ENCODE measurements around the genes SLC46A2 and BSPRY.

DNA sequence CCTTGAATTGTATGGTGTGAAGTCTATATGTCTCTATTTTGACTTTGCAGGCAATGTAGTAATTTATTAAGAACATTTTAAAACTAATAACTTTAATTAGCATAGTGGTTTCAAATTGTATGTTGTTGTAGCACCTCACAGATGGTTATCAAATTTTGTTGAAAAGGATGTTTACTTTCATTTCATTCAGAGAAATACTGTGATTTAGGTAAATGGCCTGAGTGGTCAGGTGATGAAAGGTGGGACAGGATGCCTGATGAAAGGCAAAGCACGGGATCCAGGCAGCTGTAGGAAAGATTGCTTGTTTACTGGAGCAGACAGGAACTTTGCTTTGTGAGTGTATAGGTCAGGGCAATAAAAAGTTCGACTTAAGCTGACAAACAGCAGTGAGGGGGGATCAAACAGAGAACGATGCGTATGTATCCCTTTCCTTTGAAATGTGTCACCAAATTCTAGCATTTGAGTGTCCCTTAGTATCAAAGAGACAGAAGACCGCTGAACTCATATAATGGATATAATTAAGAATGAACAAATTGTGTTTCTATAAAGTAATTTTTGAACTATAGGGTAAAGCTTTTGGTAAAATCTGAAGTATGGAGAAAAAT, 19.0 kb downstream of the KIAA1958 start:
- RRBS, result no CpG with 5 or more reads among the region's 5 CpGs

DNA sequence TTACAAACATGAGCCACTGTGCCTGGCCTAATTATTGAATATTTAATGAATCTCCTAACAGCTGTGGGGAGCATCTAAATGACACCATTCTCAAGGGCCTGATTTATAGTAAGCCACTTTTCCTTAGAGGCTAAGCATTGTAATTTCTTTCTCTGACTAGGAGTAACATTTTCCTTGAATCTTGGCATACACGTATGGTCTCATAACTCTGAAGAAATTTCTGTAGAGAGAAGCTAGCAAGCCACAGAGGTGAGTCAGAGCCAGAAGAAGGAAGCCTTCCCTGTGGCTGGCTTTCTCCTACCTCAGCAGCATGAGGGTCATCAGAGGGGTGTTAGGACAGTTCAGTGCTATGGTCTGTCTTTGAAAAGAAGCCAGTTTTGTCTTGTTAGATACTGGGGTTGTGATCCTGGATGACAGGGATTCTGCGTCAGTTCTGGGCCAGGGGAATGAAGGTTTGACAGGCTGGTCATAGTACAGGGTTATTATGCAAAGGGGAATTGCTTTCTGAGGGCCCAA, 3.2 kb downstream of the SNX30 start:
- RRBS, result no CpG with 5 or more reads among the region's 2 CpGs

GRCh38 chr9:112755677-112756066, 5.1 kb downstream of the SNX30 start:
- RRBS, result no CpG with 5 or more reads among the region's 4 CpGs

- RRBS, result no CpG with 5 or more reads among the region's 5 CpGs
Measured at GRCh38 chr9:112831309-112831936, 59.3 kb downstream of the SLC46A2 start.

DNA sequence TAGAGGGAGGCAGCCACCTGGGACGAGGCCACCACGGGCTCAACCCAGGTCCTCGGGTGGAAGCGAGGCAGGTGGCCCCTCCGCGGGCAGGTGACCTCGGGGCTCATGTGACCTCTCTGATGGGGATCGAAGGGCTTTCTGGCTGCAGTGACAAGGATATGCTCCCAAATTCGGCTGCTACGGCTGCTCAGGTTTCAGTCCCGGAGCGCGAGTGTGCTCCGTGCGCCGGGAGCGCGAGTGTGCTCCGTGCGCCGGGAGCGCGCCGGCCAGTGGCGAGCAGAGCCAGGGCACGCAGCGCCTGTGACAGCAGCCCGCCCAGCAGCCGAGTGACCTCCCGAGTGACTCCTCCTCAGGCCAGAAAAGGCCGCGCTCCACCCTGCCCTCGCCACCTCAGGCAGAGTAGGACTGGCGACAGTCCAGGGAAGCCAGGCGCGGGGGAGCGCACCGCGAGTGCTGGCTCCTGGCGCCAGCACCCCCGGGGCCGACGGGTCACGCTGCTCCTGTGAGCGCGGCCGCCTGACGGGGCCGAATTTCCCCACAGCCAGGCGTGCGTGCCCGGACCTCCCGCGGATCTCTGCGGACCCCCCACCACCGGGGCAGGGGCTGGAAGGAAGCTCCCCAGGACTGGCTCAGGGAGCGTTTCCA, at the start of gene SLC46A2:
Gene SLC46A2 (minus strand): TSS at position 302 of the 645 bp plus-strand sequence.
- RRBS, result 96% methylated on average over 10 of the region's 57 CpGs

DNA sequence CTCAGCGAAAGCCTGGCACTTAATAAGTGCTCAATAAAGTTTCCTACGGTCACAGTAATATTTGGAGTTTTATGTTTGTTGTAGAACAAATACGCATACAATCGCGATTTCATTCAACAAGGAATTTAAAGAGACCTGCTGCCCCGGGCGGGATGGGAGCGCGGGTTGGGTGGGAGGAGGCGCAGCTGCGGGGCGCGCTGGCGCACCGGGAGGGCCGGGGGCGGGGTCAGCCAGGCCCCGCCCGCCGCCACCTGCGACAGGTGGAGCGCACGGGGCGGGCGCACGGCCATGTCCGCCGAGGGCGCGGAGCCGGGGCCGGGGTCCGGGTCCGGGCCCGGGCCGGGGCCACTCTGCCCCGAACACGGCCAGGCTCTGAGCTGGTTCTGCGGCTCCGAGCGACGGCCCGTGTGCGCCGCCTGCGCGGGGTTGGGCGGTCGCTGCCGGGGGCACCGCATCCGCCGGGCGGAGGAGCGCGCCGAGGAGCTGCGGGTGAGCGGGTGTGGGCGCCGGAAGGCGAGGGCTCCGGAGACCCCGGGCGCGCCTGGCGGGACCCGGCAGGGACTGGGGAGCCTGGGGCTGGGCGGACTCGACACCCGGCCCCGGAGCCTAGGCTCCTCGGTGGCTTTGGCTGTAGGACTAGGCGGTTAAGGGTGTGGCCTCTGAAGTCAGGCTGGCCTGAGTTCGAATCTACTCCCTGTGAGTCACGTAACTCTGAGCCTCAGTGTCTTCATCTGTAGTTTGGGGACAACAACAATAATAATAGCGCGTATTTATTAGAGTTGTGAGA, at the start of gene BSPRY:
Gene BSPRY (plus strand): TSS at position 250 of the 787 bp plus-strand sequence.
- RRBS, result 15% methylated on average over 45 of the region's 78 CpGs

- RRBS, result no CpG with 5 or more reads among the region's 2 CpGs
Measured at GRCh38 chr9:113380825-113381385, 4.1 kb upstream of the HDHD3 start.

DNA sequence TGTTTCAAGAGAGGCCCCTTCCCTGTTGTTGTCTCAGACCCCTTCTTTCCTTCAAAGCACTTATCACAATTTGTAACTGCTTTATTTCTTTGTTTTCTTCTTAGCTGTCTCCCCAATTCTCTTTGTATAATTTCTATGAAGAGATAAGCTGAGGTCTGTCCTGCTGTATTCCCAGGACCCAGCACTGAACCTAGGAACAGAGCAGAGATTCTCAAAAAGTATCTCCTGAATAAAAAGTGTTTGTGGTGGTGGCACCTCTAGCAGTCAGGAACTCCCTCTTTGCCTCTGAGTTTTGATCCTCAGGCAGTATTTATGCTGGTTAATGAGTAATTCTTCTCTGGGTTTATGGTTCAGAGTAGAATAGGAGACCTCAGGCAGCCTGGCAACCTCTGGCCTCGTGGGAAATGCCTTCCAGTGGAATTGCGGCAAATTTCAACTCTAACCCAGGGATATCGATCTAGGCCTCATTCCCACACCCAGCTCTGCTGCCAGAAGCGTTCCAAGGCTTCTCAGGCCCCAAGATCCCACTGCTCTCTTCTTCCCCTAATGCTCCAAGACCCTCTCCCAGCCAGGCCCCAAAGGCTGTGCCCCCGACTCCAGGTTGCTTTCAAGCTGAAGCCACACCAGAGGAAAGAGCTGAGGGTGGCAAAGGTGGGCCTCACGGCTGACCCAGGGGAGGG, 10.8 kb upstream of the HDHD3 start:
- RRBS, result no CpG with 5 or more reads among the region's 6 CpGs

- RRBS, result no CpG with 5 or more reads among the region's 2 CpGs
Measured at GRCh38 chr9:113425124-113425403, 14.5 kb downstream of the C9orf43 start.

GRCh38 chr9:113488166-113489013, 24.9 kb downstream of the RGS3 start:
- RRBS, result no CpG with 5 or more reads among the region's 17 CpGs

DNA sequence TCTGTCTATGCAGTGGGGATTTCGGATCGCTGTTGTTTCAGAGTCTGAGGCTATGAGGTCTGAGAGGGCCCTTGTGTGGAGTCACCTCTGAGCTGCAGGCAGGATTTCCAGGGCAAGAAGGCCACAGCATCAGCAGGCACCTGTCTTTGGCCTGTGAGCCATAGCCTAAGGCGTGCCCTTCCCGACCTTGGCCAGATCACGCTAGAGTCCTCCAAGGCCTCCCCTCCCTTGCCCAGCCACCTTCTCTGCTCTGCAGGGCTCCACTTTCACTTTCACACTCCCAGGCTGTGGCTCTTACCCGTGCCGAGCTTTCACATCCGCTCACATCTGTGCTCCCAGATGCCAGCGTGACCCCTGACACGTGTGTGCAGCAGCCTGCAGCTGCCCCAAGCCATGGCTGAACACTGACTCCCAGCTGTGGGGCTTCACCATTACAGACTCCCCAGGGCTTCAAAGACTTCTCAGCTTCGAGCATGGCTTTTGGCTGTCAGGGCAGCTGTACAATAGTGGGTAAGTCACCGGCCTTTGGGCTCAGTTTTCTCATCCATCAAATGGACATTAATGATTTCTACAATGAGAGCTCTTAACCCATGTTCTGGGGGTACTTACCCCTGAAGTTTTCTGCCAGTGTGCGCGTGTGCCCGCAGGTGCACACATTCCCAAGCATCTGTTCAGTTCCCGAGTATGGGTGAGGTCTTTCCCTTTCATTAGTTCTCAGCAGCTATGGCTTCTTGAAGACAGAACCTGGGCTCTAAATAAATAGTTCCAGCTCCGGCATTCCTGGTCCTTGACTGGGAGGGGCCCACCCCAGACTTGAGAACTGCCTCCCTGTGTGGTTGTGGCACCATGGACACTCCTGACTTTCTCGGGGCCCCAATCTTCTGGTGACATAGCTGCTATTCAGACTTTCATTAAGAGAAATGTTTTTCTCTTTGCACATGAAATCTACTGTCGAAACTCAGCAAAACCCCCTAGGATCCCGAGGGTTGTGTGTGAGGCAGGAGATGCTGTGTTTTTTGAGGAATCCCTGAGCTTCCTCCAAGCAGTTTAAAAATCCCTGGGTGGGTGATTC, 118.5 kb downstream of the RGS3 start:
- RRBS, result no CpG with 5 or more reads among the region's 20 CpGs

- RRBS, result 62% methylated on average over 2 of the region's 16 CpGs
Measured at GRCh38 chr9:113614722-113615444, 151.4 kb downstream of the RGS3 start.

DNA sequence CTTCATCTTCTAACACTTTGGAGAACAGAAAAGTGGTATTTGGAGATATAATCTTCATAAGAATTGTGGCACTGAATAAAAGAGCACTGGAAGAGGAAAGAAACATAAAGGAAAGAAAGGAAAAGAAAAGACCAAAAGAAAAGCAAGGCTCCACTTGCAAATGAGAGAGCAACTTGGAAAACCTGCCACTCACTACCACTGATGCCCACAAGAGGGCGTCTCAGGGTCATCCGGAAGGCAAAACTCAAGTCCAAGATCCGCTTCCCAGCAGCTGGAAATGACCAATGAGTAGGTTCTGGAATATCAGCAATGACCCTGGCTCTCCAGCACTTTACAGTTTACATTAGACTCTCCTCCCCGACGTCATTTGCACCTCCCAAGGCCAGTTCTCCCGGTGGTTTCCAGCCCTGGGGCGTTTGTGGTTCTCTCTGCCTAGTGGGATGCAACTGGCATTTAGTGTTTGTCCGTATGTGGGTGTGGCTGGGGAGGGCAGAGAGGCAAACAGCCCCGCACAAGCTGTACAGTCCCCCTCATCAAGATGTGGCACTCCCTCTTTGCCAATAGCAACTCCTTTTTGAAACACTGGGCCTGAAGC, 193.8 kb upstream of the ZNF618 start:
- RRBS, result no CpG with 5 or more reads among the region's 9 CpGs

DNA sequence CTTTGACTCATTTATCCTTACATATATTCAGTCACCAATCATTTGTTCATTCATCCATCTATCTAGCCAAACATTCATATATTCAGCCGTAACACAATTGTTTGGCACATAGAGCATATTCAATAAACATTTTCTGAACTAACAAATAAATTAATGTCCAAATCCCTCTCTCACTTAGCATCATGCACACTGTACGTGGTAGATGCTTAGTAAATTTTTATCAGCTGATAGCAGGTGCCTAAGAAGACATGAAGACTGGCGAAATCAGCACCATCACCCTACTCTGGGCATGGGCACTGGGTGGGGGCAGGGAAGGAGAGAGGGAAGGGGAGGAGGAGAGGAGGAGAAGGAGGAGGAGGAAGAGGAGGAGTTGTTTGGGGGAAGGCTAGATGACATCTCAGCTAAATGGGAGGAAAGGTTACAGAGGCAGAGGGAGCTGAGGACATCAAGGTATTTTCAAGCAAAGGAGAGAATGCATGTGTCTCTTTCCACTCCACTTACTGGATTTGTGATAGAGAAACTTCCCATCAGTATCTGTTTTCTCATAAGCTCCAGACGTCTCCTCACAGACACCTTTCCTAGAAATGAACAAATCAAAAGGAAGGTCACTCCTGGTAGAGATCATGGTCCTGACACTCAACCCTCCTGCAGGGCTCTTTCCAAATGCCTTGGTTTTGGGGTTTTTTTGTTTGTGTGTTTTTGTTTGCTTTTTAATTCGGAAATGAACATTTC, 3.5 kb downstream of the AMBP start:
- RRBS, result no CpG with 5 or more reads among the region's 5 CpGs

- RRBS, result 82% methylated on average over 2 of the region's 17 CpGs
Measured at GRCh38 chr9:114264784-114265728, 57.8 kb upstream of the ORM1 start.

- RRBS, result no CpG with 5 or more reads among the region's 19 CpGs
Measured at GRCh38 chr9:114310626-114311625, 12.0 kb upstream of the ORM1 start.

DNA sequence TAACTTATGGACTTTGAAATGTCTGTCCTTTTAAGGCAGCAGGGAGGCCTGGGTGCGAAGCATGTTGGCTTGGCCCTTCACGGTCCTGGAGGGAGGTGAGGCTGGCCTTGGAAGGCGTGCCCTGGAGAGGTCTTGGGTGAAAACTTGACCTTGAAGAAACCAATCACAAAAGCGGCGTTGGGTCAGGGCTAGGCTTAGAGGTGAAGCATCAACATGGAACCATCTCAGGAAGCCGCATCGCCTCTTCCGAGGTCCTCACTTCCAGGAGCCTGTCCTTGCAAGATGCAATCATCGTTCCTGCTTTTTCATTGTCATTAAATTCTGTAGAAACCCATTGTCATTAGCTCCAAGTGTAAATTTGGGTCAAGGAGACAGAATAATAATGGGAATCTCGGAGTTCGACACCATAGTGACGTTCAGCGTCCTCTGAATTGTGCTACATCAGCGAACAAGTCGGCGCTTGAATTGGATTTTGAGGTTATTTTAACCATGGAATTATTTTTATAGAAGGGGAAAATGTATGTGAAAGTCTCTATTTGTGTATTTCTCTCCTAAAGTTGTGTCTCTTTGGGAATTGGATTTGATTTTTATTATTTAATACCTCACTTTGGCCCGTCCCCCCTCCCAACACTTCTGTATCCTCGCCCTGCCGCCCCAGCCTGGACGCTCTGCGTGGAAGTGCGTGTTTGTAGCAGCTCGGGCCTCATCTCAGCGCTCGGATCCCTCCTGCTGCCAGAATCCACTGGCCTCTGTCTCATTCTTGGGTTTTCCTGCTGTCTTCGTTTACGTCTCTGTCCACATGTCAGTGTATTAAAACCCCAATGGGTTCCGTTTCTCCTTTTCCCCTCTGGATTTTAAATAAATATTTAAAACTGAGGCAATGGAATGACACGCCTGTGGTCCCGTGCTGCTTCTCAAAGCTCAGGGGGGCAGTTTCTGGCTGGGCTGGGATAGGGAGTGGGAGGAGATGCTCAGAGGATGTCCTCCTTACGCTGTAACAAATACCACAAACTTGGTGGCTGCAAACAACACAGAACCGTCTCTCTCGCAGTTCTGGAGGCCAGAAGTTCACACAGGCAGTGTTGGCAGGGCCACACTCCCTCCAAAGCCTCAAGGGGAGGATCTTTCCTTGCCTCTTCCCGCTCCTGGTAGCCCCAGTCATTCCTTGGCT, 10.9 kb upstream of the ORM1 start:
- RRBS, result no CpG with 5 or more reads among the region's 34 CpGs

GRCh38 chr9:114315330-114315729, 7.6 kb upstream of the ORM1 start:
- RRBS, result no CpG with 5 or more reads among the region's 4 CpGs

GRCh38 chr9:114323259-114323609, 336 bp downstream of the ORM1 start:
- RRBS, result 86% methylated on average over 2 of the region's 5 CpGs

DNA sequence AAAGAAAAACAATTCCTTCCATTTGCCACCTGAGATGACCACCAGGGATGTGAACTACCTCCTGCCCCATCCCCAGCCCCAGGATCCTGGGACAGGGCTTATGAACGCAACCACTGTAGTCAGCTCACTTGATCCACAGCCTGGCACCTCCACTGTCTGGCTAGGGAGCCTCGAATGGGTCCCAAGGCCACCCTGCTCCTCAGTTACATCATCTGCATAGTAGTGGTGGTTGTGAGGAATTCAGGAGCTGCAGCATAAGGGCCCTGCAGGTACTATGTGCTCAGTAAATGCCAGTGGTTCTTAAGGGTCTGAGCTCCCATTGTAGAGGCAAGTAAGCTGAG, 2.8 kb downstream of the ORM2 start:
- RRBS, result no CpG with 5 or more reads among the region's 2 CpGs

Data from NB4 (cell line).